Metastatic Liver Carcinoma in the Lung (tissue), 2 donors: ENCODE measurements around the genes CIC and TEX101.

- PRO-cap, 2 experiments: no peak in any of the 2 experiments
Observed at GRCh38 chr19:42132973-42133480, 781 bp upstream of the POU2F2 start.

GRCh38 chr19:42208474-42208914 lies 9.0 kb downstream of the DEDD2 start:
- PRO-cap, 2 experiments: no peak in any of the 2 experiments

DNA sequence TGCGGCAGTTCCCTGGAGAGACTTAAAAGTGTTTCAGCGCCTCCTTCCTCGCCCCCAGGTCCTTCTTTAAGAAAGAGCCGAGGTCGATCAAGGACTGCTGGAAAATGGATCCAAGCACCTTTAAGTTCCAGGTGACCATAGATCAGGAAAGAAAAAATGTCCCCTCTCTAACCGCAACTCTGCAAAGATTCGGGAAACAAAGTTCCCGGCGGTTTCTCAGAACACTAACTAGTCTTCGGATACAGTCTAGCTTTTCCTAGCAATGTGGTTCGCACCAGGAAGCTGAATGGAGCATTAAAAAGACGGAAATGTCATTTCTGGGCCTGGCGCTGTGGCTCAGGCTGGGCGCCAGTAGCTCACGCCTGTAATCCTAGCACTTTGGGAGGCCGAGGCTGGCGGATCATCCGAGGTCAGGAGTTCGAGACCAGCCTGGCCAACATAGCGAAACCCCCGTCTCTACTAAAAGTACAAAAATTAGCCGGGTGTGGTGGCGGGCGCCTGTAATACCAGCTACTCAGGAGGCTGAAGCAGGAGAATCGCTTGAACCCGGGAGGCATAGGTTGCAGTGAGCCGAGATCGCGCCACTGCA lies 1.1 kb upstream of the GSK3A start:
- PRO-cap, 2 experiments: no peak in any of the 2 experiments

- PRO-cap, 2 experiments: no peak in any of the 2 experiments
Observed at GRCh38 chr19:42248450-42248892, 6.1 kb upstream of the GSK3A start.

GRCh38 chr19:42250753-42251428 lies 4.0 kb downstream of the ERF start:
- PRO-cap, 2 experiments: no peak in any of the 2 experiments

- PRO-cap, 2 experiments: peak in 2 of 2 experiments; most common minus-strand start chr19:42268262 (in 2)
Observed at GRCh38 chr19:42267848-42268326, 1.2 kb upstream of the CIC start.

DNA sequence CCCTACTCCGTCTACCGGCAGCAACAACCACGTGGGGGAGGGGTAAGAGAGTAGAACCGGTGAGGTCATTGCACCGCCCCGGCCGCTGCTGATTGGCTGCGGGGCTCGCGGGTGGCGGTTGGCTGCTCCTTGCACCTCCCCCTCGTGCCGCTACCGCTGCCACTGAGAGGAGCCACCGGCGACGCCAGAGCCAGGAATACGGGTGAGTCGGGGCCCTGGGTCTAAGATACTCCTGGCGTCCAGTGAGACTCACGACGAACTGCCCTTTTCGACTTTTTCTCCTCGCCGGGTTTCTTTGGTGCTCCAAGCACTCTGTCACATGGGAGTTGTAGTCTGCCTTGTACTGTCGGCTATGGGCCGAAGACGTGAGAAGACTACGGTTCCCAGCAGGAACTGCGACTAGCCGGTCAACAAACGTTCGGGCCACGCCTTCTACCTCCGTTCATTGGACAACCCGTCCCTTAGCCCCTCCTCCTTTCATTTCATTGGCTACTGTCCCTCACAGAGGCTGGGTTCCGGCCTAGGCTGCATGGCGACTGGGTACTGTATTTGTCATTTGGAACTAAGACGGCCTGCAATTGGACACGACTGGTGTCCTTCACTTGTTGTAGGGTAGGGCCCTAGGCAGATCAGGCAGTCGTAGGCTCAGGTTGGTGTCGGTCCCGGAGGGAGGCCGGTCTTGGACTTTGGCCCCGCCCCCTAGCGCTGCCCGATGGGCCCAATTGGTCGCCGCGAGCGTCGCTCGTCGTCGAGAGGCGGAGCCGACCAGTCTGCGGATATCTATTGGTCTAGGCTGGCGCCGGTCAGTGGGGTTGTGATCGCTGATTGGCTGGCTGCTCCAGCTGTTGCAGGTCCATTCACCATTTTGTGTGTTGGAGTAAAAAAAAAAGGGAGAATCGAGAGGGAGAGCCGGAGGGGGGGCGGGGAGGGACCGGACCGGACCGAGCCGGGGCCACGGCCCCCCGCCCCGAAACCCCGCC lies at the start of gene CIC:
CIC (plus strand) TSS at position 860 of the 980 bp plus-strand sequence.
- PRO-cap, 2 experiments: peak in 2 of 2 experiments; most common plus-strand start position 162 of the sequence (in 2); most common minus-strand start position 354 of the sequence (in 1)

- PRO-cap, 2 experiments: no peak in any of the 2 experiments
Observed at GRCh38 chr19:42412307-42413195, 14.6 kb downstream of the LIPE start.

GRCh38 chr19:42423852-42424504 lies 3.2 kb downstream of the LIPE start:
- PRO-cap, 2 experiments: no peak in any of the 2 experiments

- PRO-cap, 2 experiments: peak in 1 of 2 experiments; most common plus-strand start chr19:42498656 (in 1); most common minus-strand start chr19:42498573 (in 1)
Observed at GRCh38 chr19:42498403-42498850, 29.9 kb downstream of the CEACAM1 start.

- PRO-cap, 2 experiments: no peak in any of the 2 experiments
Observed at GRCh38 chr19:43414771-43415041, at the start of gene TEX101. TSS of gene TEX101 (plus strand) at chr19:43414890.

GRCh38 chr19:43504036-43504236 lies 610 bp downstream of the PHLDB3 start:
- PRO-cap, 2 experiments: peak in 2 of 2 experiments; most common minus-strand start chr19:43504118 (in 1)

- PRO-cap, 2 experiments: peak in 1 of 2 experiments; most common plus-strand start chr19:43526349 (in 1)
Observed at GRCh38 chr19:43525894-43526559, 974 bp downstream of the ETHE1 start.

- PRO-cap, 2 experiments: no peak in any of the 2 experiments
Observed at GRCh38 chr19:43545660-43546302, 12.8 kb downstream of the ZNF575 start.

DNA sequence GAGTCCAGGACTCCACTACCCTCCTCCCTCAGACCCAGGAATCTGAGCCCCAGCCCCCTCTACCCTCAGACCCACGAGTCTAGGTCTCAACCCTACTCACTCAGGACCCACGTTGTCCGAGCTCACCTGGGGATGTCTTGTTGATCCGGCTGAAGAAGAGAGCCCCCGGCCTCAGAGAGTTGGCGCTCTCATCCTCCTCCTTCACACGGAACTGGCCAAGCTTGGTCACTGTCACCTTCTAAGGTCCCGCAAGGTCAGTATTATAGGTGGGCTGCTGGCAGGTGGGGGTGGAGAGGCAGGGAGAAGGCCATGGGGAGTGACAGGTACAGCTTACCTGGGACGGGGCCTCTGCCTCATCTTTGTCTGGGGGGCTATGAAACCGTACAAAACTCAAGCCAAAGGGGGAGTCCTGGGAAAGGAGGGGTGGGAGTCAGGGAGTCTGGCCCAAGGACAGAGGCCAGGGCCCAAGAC lies 20.3 kb downstream of the ZNF575 start:
- PRO-cap, 2 experiments: no peak in any of the 2 experiments

- PRO-cap, 2 experiments: peak in 1 of 2 experiments; most common plus-strand start chr19:43563057 (in 1)
Observed at GRCh38 chr19:43562290-43563369, 12.7 kb downstream of the XRCC1 start.

DNA sequence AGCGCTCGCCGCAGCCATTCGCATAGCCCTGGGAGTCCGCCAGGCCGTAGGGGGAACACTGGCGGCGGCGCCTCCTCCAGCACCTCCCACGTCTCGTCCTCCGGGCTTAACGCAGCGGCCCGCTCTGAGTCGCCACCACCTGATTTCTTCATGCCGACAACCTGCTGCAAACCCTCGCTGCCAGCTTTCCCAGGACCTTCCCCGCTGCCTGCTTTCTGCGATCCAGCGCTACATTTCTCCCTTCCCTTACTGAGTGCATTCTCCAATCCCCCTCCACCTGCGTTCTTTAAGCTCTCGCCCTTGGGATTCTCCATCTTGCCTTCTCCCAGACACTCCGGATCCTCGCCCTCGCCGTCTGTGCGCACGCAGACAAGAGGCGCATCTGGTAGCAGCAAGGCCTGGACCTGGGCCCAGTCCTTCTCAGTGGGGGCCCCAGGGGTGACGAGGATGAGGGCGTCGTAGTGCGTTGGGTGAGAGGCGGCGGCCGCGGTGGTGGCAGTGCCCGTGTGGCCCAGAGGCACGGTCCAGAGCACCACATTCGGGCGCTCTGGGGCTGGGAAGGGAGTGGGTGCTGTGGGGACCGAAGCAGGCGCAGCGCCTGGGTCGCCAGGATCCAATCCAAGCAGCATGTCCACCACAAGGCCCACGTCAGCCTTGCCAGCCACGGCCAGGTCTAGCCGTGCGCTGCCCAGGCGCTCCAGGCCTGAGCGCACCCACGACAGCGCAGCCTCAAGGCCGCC lies 3.2 kb downstream of the IRGQ start:
- PRO-cap, 2 experiments: no peak in any of the 2 experiments

DNA sequence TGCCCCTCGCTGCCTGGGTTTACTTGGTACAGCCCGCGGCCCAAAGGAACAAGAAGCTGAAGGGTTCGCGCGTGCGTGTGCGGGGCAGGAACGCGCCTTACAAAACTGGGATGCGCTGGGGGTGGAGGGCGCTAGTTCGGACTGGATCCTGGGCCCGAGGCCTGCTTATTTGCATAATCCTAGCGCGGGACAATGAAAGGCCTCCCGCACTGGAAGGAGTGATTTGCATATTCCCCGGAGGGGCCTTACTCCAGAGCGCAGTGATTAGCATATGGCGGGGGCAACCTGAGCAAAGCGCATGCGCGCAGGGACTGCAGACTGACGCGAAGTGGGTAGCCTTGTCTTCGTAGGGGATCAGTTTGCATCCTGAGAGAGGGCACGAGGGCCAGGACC lies 334 bp upstream of the ZNF428 start:
- PRO-cap, 2 experiments: peak in 1 of 2 experiments; most common plus-strand start position 311 of the sequence (in 1); most common minus-strand start position 163 of the sequence (in 1)

DNA sequence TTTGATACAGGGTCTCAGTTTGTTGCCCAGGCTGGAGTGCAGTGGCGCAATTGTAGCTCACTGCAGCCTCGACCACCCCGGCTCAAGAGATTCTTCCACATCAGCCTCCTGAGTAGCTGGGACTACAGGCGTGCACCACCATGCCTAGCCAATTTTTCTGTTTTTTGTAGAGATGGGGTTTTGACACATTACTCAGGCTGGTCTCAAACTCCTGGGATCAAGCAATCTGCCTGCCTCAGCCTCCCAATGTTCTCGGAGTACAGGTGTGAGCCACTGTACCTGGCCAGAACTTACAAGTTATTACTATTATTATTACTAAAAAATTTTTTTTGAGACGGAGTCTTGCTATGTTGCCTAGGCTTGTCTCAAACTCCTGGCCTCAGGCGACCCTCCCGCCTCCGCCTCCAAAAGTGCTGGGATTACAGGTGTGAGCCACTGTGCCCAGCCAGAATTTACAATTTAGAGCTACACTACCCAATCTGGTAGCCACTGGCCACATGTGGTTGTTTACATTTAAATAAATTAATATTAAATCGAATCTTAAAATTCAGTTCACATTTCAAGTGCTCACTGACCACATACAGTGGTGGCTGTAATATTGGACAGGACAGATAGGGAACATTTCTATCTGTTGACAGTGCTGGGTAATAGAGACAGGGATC lies 13.1 kb upstream of the CADM4 start:
- PRO-cap, 2 experiments: no peak in any of the 2 experiments

GRCh38 chr19:43660261-43660876 lies 9.6 kb downstream of the PLAUR start:
- PRO-cap, 2 experiments: no peak in any of the 2 experiments